ENCODE results near the genes MRLN and CCDC6.

- PRO-cap = no peak
- RAMPAGE, long total RNA, 4 experiments = no peak in any of the 4 experiments
Observed at GRCh38 chr10:52953392-52953712, 180.8 kb upstream of the MBL2 start.

DNA sequence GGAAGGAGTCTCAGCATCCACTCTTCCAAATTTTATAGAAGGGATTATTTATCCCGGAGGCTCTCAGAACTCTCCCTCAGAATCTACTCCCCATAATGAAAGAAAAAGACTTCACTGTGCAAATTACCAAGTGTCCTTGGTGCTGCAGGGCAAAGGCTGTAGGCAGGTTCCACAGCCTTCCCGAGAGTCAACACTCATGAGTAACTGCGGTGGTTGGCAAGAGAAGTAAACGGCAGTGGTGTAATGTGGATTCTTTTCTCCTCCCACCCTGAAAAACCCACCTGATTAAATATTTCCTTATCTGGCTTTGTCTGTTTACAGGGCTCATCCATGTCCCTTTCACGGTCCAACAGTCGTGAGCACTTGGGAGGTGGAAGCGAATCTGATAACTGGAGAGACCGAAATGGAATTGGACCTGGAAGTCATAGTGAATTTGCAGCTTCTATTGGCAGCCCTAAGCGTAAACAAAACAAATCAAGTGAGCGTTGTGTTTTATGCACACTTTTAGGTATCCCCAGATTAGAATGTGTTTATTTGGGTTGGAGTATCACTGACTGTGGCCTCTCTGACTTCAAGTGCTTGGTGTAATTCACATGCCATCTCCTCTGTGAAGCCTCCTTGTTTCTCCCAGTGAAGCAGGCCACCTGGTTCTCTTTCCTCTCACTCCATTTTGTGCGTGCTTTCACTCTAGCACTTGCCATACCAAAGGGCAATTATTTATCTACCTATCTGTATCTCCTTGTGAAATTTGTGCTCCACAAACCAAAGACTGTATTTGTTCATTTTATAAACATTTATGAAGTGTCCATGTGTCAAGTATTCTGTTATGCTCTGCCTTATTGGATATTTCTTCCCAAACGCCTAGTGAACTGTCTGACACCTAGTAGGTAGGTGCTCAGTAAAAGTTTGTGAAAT, 301.1 kb downstream of the BICC1 start:
- PRO-cap = no peak
- RAMPAGE, long total RNA, 4 experiments = no peak in any of the 4 experiments

DNA sequence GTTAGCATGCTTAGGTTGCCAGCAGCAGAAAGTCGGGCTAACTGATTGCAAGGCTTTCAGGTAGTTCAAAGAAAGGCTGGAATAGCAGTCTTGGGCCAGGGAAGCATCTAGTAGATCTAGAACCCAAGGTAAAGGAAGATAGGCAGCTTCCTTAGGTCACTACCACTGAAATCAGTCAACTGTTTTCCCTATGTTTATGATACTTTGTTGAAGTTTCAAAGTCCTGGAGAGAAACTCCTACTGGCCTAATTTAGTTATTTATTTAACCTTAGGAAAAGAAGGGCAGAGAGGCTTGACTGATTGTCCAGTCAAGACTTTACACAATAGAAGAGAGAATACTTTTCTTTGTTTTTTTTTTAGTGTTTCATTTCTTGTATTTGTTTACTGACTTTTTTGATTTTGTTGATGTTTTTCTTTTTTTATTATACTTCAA, 139.0 kb upstream of the PHYHIPL start:
- PRO-cap = no peak
- RAMPAGE, long total RNA, 4 experiments = no peak in any of the 4 experiments

- PRO-cap = no peak
- RAMPAGE, long total RNA, 4 experiments = no peak in any of the 4 experiments
Observed at GRCh38 chr10:59538711-59539051, 171.0 kb downstream of the SLC16A9 start.

DNA sequence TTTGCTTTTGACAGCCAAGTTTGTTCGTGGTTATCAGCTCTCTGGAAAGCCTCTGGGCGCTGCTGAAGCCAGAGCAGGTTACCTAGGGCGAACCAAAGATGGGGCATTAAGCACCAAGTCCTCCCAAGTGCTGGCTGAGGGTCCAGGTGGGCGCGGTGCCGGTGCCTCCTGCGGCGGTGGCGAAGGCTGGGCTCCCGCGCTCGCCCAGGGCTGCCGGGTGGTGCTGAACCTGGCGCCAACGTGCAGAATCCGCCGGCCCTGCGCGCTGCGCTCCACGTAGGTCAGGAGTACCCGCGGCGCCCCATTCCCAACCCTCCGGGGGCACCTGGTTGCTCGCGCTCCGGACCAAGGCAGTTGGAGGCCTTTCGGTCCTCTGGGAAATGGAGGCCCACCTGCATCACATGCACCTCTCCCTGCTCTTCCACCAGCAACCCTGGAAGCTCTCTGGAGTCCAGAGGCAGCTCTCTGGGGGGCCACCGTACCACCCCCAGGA, 902 bp downstream of the SLC16A9 start:
- PRO-cap = no peak
- RAMPAGE, long total RNA, 4 experiments = no peak in any of the 4 experiments

GRCh38 chr10:59753319-59753884, at the start of gene MRLN:
Gene MRLN (minus strand): TSS chr10:59753455.
- PRO-cap = unidirectional peak, minus-strand start at chr10:59753455
- RAMPAGE, long total RNA, 4 experiments = no peak in any of the 4 experiments

GRCh38 chr10:59906089-59907096, at the start of gene CCDC6:
Gene CCDC6 (minus strand): TSS chr10:59906556.
- PRO-cap = bidirectional peak, plus-strand start at chr10:59906646, minus-strand start at chr10:59906494; bidirectional peak, plus-strand start at chr10:59906775, minus-strand start at chr10:59906742; bidirectional peak, plus-strand start at chr10:59906937, minus-strand start at chr10:59906890; bidirectional peak, plus-strand start at chr10:59907012, minus-strand start at chr10:59907027
- RAMPAGE, long total RNA, 4 experiments = start-site peak on the minus strand in 2 of 4 experiments, at chr10:59906124-59907058 at its widest, 20 to 44 reads per replicate

GRCh38 chr10:60059331-60060107, 153.2 kb upstream of the CCDC6 start:
- PRO-cap = no peak
- RAMPAGE, long total RNA, 4 experiments = start-site peak on the minus strand in 1 of 4 experiments, at chr10:60059335-60059946 at its widest, 28 reads per replicate

DNA sequence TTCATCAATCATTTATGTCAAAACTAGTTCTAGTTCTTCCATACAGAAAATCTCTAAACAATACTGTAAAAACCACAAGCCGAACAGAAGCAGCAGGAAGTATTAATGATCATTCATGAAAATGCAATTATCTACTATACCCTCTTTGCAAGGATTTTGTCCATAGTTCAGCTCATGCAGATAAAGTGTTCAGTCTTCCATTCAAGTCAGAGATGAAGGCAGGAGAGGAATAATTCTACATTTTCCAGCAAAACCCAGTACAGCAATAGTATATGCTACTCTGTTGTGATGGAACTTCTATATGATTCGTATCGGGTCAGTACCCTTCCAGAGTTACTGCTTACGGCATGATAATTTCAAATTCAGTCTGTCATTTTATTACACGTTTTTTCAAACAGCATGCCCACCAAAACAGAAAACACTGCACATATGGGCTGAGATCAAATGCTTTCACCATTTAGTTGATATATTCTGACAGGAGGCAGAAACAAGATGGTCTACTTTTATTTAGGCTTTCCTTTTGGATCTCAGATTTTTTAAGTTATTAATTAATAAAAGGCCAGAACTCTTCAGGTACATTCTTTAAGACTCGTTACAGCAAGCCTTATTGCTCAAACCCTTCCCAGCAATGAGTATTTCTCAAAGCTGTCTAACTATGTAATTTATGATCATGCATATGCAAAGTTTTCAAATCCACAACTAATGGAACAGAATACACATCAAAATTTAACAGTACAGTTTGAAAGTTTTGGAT, 91.3 kb downstream of the ANK3 start:
- PRO-cap = unidirectional peak, minus-strand start at position 630 of the sequence
- RAMPAGE, long total RNA, 4 experiments = no peak in any of the 4 experiments

DNA sequence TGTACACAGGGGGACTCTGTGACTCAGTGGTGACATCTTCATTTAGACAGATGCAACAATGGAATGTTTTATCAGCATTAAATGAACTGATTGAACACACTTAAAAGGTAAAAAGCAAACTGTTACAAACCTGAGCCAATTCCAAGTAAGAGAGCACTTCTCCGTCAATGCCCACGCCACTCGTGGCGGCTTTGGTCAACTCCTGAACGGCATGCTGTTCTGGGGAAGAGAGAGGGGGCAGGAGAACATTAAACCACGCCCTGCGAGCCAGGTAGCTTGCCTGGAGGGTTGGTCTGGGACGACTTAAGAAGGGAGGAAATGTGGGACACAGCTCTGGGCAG, 69.2 kb downstream of the RHOBTB1 start:
- PRO-cap = no peak
- RAMPAGE, long total RNA, 4 experiments = start-site peak on the minus strand in 3 of 4 experiments, centred at positions 162 to 177 of the sequence, 11 to 25 reads per replicate

DNA sequence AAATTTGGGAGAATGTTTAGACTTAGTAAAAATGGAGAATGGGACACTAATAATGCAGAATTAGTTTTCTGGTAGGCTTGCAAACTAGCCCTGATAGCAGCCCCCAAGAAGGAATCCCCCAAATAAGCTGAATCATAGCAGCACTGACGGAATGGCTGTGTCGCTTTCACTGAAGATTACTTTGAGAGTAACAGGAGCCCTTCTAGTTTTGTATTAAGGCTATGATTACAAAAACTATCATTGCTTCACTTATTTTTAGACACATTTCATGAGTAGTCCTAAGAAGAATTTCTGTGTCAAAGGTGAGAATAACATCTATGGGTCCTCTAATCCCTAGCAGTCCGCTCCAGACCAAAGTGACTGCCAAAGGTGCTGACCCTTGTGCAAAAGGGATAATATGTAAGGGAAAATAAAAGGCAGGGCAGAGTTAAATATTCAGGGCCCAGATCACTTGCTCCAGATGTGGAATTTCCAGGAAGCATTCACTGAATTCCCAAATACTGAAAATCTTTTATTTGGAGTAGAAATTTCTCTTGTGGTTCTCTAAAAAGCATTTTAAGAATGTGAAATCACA, 29.4 kb downstream of the RHOBTB1 start:
- PRO-cap = bidirectional peak, plus-strand start at position 424 of the sequence, minus-strand start at position 183 of the sequence
- RAMPAGE, long total RNA, 4 experiments = no peak in any of the 4 experiments

DNA sequence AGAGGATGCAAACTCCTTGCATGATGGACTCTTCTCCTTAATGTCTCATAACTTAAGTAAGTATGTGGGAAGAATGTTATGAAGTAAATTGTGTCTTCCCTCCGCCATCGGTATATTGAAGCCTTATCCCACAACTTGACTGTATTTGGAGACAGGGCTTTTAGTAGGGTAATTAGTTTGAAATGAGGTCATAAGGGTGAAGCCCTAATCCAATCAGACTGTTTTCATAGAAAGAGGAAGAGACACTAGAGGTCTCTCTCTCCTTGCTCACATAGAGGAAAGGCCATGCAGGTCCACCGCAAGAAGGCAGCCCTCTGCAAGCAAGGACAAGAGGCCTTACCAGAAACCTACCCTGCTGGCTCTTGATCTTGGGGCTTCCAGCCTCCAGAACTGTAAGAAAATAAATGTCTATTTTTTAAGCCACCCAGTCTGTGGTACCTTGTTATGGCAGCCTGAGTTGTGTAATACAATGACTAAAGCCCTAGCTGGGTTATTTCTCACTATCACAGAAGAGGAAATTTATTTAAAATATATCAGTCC, 12.7 kb upstream of the TMEM26 start:
- PRO-cap = no peak
- RAMPAGE, long total RNA, 4 experiments = no peak in any of the 4 experiments

DNA sequence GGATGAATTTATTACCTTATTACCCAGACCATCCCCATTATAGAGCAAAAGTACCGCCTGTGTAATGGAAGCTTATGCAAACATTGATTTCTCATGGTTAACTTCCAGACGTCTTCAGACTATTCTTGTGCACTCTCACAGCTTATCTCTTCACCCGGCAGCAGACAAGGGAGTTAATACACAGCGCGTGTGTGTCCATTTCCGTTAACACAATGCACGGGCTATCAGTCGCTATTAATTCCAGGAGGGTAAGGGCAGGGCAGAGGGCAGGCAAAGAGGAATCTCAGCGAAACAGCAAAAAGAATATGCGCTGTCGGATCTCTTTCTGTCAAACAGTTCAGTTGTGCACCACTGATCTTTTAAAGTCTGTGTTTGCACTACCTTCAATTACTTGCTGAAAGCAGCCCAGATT, 41.2 kb upstream of the CABCOCO1 start:
- PRO-cap = no peak
- RAMPAGE, long total RNA, 4 experiments = no peak in any of the 4 experiments

- PRO-cap = no peak
- RAMPAGE, long total RNA, 4 experiments = no peak in any of the 4 experiments
Observed at GRCh38 chr10:61751945-61752764, 89.4 kb downstream of the CABCOCO1 start.

GRCh38 chr10:61752765-61753232, 90.1 kb downstream of the CABCOCO1 start:
- PRO-cap = no peak
- RAMPAGE, long total RNA, 4 experiments = no peak in any of the 4 experiments

- PRO-cap = bidirectional peak, plus-strand start at chr10:61903019, minus-strand start at chr10:61903031; bidirectional peak, plus-strand start at chr10:61903490, minus-strand start at chr10:61903269
- RAMPAGE, long total RNA, 4 experiments = start-site peak on the plus strand in 1 of 4 experiments, at chr10:61903281-61903348 at its widest, 10 reads per replicate
Observed at GRCh38 chr10:61902914-61903662, 1.6 kb downstream of the ARID5B start.

- PRO-cap = no peak
- RAMPAGE, long total RNA, 4 experiments = no peak in any of the 4 experiments
Observed at GRCh38 chr10:61942862-61943611, 41.5 kb downstream of the ARID5B start.

DNA sequence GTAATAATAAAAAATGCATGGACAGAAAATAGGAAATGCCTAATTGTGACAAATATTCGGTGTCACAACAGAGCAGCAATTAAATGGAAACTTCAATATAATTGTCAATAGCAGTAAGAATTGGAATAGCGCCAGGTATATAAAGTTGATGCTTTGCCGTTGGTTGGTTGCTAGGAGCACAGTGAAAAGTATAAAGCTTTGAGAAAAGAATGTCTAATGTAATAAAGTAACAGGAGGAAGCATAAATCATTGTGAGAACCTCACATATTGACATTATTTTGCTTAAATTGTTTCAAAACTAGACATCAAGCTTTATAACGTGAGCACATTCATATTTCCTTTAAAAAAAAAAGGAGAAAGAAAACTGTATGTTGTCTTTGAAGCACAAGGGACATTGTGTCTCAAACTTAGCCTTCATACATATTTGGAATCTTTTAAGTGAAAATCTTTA, 92.2 kb downstream of the ARID5B start:
- PRO-cap = no peak
- RAMPAGE, long total RNA, 4 experiments = no peak in any of the 4 experiments

GRCh38 chr10:62021720-62021973, 120.1 kb downstream of the ARID5B start:
- PRO-cap = no peak
- RAMPAGE, long total RNA, 4 experiments = no peak in any of the 4 experiments

DNA sequence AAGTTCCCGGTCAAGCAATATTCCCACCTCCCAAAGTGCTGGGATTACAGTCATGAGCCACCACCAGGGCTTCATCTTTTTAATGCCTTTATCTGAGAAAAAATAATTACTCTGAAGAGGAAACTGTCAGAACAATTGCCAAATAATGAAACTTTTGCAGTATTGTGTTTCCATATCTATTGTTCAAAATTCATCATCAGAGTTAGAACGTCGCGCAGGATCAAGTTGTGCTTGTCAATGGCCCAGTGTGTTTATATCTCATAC, 143.0 kb downstream of the ARID5B start:
- PRO-cap = unidirectional peak, plus-strand start at position 196 of the sequence
- RAMPAGE, long total RNA, 4 experiments = no peak in any of the 4 experiments

Measured in esophagus muscularis mucosa (tissue), 4 donors.